K562 (cell line): ENCODE measurements around a stretch of chr9.

- RAMPAGE, long total RNA, result no peak
- RRBS, result no CpG with 5 or more reads among the region's 83 CpGs
PRO-cap:
- standard, result no peak
- CoPRO, capped RNA only, 2 experiments, result no peak in any of the 2 experiments
- CoPRO, capped and uncapped RNA, 2 experiments, result no peak in any of the 2 experiments
- CoPRO, uncapped RNA only, 2 experiments, result no peak in any of the 2 experiments
CAGE:
- cytosol, long polyA plus RNA, result no peak
- long polyA plus RNA, result no peak
- nucleolus, long total RNA, result no peak
- nucleus, long polyA plus RNA, result no peak
Measured at GRCh38 chr9:96686379-96687544, 31.6 kb upstream of the PRXL2C start.

GRCh38 chr9:96816882-96817520, 37.3 kb downstream of the ZNF782 start:
- RAMPAGE, long total RNA, result no peak
- RRBS, result no CpG with 5 or more reads among the region's 3 CpGs
PRO-cap:
- standard, result no peak
- CoPRO, capped RNA only, 2 experiments, result no peak in any of the 2 experiments
- CoPRO, capped and uncapped RNA, 2 experiments, result no peak in any of the 2 experiments
- CoPRO, uncapped RNA only, 2 experiments, result no peak in any of the 2 experiments
CAGE:
- cytosol, long polyA plus RNA, result no peak
- long polyA plus RNA, result no peak
- nucleolus, long total RNA, result no peak
- nucleus, long polyA plus RNA, result no peak

DNA sequence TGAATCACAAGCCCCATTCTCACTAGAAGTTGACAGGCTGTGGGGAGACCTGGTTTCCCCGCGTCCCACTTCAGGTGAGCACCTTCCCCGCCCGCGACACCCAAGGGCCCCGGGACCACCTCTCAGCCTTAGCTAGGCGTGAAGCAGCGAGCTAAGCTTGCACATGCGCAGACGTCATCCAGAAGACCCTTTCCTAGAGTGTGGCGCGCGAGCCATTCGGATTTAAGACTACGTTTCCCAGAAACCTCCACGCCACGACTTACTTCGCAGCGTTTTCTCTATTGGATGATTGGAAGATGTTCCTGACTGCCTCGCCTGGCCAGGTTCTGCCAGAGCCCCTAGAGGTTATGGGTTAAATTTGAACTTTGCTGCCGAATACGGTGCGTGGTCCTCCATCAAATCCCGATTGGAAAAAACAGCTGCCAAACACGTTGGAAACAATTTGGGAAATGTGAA, 21.4 kb upstream of the ZNF782 start:
- RAMPAGE, long total RNA, result no peak
- RRBS, result no CpG with 5 or more reads among the region's 25 CpGs
PRO-cap:
- standard, result no peak
- CoPRO, capped RNA only, 2 experiments, result no peak in any of the 2 experiments
- CoPRO, capped and uncapped RNA, 2 experiments, result no peak in any of the 2 experiments
- CoPRO, uncapped RNA only, 2 experiments, result no peak in any of the 2 experiments
CAGE:
- cytosol, long polyA plus RNA, result no peak
- long polyA plus RNA, result no peak
- nucleolus, long total RNA, result no peak
- nucleus, long polyA plus RNA, result no peak

- RAMPAGE, long total RNA, result no peak
- RRBS, result no CpG with 5 or more reads among the region's 15 CpGs
PRO-cap:
- standard, result no peak
- CoPRO, capped RNA only, 2 experiments, result no peak in any of the 2 experiments
- CoPRO, capped and uncapped RNA, 2 experiments, result no peak in any of the 2 experiments
- CoPRO, uncapped RNA only, 2 experiments, result no peak in any of the 2 experiments
CAGE:
- cytosol, long polyA plus RNA, result no peak
- long polyA plus RNA, result no peak
- nucleolus, long total RNA, result no peak
- nucleus, long polyA plus RNA, result no peak
Measured at GRCh38 chr9:97214372-97215084, 92.9 kb upstream of the CCDC180 start.

- RAMPAGE, long total RNA, result start-site peak on the minus strand at chr9:97238708-97238755, 55 and 41 reads in 2 replicates
- RRBS, result 5% methylated on average over 2 of the region's 66 CpGs
PRO-cap:
- standard, result bidirectional peak, plus-strand start at chr9:97238507, minus-strand start at chr9:97238343; bidirectional peak, plus-strand start at chr9:97238819, minus-strand start at chr9:97238697
- CoPRO, capped RNA only, 2 experiments, result peak in 2 of 2 experiments; most common plus-strand start chr9:97238507 (in 2); most common minus-strand start chr9:97238343 (in 2)
- CoPRO, capped and uncapped RNA, 2 experiments, result peak in 2 of 2 experiments; most common plus-strand start chr9:97238492 (in 2); most common minus-strand start chr9:97238343 (in 2)
- CoPRO, uncapped RNA only, 2 experiments, result peak in 2 of 2 experiments; most common plus-strand start chr9:97238492 (in 2); most common minus-strand start chr9:97238198 (in 1)
CAGE:
- cytosol, long polyA plus RNA, result start-site peak on the minus strand at chr9:97238703-97238755, 141 and 66 reads in 2 replicates
- long polyA plus RNA, result start-site peak on the minus strand at chr9:97238708-97238758, 190 and 104 reads in 2 replicates
- nucleolus, long total RNA, result no peak
- nucleus, long polyA plus RNA, result start-site peak on the minus strand at chr9:97238689-97238727, 77 and 108 reads in 2 replicates
Measured at GRCh38 chr9:97237870-97239149, 69.1 kb upstream of the CCDC180 start.

- RAMPAGE, long total RNA, result no peak
- RRBS, result no CpG with 5 or more reads among the region's 2 CpGs
PRO-cap:
- standard, result no peak
- CoPRO, capped RNA only, 2 experiments, result no peak in any of the 2 experiments
- CoPRO, capped and uncapped RNA, 2 experiments, result no peak in any of the 2 experiments
- CoPRO, uncapped RNA only, 2 experiments, result no peak in any of the 2 experiments
CAGE:
- cytosol, long polyA plus RNA, result no peak
- long polyA plus RNA, result no peak
- nucleolus, long total RNA, result no peak
- nucleus, long polyA plus RNA, result no peak
Measured at GRCh38 chr9:97327881-97328247, 20.4 kb downstream of the CCDC180 start.

GRCh38 chr9:97385951-97386861, 25.7 kb upstream of the TDRD7 start:
- RAMPAGE, long total RNA, result no peak
- RRBS, result no CpG with 5 or more reads among the region's 12 CpGs
PRO-cap:
- standard, result no peak
- CoPRO, capped RNA only, 2 experiments, result no peak in any of the 2 experiments
- CoPRO, capped and uncapped RNA, 2 experiments, result no peak in any of the 2 experiments
- CoPRO, uncapped RNA only, 2 experiments, result no peak in any of the 2 experiments
CAGE:
- cytosol, long polyA plus RNA, result no peak
- long polyA plus RNA, result no peak
- nucleolus, long total RNA, result no peak
- nucleus, long polyA plus RNA, result no peak

GRCh38 chr9:97406673-97407151, 5.2 kb upstream of the TDRD7 start:
- RAMPAGE, long total RNA, result no peak
- RRBS, result no CpG with 5 or more reads among the region's 3 CpGs
PRO-cap:
- standard, result no peak
- CoPRO, capped RNA only, 2 experiments, result no peak in any of the 2 experiments
- CoPRO, capped and uncapped RNA, 2 experiments, result no peak in any of the 2 experiments
- CoPRO, uncapped RNA only, 2 experiments, result no peak in any of the 2 experiments
CAGE:
- cytosol, long polyA plus RNA, result no peak
- long polyA plus RNA, result no peak
- nucleolus, long total RNA, result no peak
- nucleus, long polyA plus RNA, result no peak

- RAMPAGE, long total RNA, result no peak
- RRBS, result no CpG with 5 or more reads among the region's 12 CpGs
PRO-cap:
- standard, result no peak
- CoPRO, capped RNA only, 2 experiments, result no peak in any of the 2 experiments
- CoPRO, capped and uncapped RNA, 2 experiments, result no peak in any of the 2 experiments
- CoPRO, uncapped RNA only, 2 experiments, result no peak in any of the 2 experiments
CAGE:
- cytosol, long polyA plus RNA, result no peak
- long polyA plus RNA, result no peak
- nucleolus, long total RNA, result no peak
- nucleus, long polyA plus RNA, result no peak
Measured at GRCh38 chr9:97510525-97511505, 9.3 kb downstream of the TMOD1 start.

DNA sequence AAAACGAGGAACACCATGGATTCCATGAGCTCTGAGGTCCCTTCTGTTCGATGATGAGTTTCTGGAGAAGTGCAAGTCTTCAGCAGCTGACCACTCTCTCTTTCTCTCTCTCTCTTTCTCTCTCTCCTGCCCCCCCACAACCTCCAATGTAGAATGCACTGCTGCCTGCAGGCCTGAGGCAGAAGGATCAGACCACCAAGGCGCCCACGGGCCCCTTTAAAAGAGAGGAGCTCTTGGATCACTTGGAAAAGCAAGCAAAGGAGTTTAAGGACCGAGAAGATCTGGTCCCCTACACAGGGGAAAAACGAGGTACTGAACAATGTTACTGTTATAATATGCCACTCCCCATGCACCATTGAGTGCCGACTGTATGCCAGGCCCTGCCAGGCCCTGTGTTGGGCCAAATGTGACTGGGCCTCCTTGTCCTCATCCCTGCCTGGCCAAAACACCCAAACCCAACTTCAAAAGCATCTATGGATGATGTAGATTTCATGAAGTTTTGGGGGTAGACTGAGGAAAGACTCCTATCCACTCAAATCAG, 44.6 kb downstream of the TMOD1 start:
- RAMPAGE, long total RNA, result no peak
- RRBS, result no CpG with 5 or more reads among the region's 7 CpGs
PRO-cap:
- standard, result no peak
- CoPRO, capped RNA only, 2 experiments, result no peak in any of the 2 experiments
- CoPRO, capped and uncapped RNA, 2 experiments, result no peak in any of the 2 experiments
- CoPRO, uncapped RNA only, 2 experiments, result no peak in any of the 2 experiments
CAGE:
- cytosol, long polyA plus RNA, result no peak
- long polyA plus RNA, result no peak
- nucleolus, long total RNA, result no peak
- nucleus, long polyA plus RNA, result no peak

DNA sequence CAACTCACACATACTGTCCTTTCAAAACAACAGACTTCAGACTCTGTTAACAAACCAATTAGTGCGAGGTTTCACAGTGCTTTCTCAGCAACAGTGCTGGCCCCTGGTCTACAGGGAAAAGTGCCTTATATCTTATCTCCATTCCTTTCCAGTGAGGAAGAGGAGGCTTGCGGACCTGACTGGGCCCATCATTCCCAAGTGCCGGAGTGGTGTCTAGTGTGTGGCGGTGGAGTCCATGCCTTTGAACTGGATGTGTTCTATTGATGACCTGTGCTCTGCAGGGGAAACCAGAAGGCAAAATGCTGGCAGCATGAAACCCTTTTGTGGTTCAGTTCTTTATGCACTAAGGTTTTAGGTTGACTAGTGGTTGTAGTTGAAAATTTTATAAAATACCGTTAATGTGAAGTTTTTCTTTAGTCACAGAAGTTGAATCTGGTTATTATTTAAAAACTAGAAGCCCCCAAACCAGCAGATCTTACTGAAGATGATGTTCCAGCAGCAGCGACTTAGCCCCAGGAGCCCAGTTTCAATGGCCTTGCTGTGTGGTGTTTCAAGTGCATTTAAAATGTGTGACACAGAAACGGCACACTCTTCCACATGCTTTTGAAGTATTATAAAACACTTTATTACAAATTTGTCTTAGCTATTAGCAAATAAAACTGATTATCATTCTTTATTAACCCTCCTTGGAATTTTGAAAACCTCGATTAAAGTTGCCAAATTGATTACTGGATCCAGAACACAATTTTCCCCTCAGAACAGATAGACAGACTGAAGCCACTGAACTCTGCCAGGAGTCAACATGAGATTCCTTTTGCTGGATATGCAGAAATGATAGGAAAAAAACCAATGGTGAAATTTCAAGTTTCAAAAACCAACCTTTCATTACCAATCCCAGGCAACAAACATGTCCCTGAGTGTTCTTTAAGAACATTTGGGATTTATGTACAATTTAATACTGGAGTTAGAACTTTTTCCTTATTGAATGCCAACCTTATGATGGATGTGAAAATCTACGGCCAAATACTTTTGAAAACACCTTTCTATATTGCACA, 33.4 kb downstream of the TSTD2 start:
- RAMPAGE, long total RNA, result no peak
- RRBS, result no CpG with 5 or more reads among the region's 9 CpGs
PRO-cap:
- standard, result no peak
- CoPRO, capped RNA only, 2 experiments, result no peak in any of the 2 experiments
- CoPRO, capped and uncapped RNA, 2 experiments, result no peak in any of the 2 experiments
- CoPRO, uncapped RNA only, 2 experiments, result peak in 2 of 2 experiments; most common plus-strand start position 981 of the sequence (in 1); most common minus-strand start position 887 of the sequence (in 1)
CAGE:
- cytosol, long polyA plus RNA, result no peak
- long polyA plus RNA, result no peak
- nucleolus, long total RNA, result no peak
- nucleus, long polyA plus RNA, result start-site peak on the plus strand centred at position 313 of the sequence, 181 bp wide, 17 and 26 reads in 2 replicates

- RAMPAGE, long total RNA, result no peak
- RRBS, result no CpG with 5 or more reads among the region's 6 CpGs
PRO-cap:
- standard, result no peak
- CoPRO, capped RNA only, 2 experiments, result no peak in any of the 2 experiments
- CoPRO, capped and uncapped RNA, 2 experiments, result no peak in any of the 2 experiments
- CoPRO, uncapped RNA only, 2 experiments, result peak in 2 of 2 experiments; most common plus-strand start chr9:97600910 (in 2); most common minus-strand start chr9:97600714 (in 1)
CAGE:
- cytosol, long polyA plus RNA, result no peak
- long polyA plus RNA, result no peak
- nucleolus, long total RNA, result no peak
- nucleus, long polyA plus RNA, result no peak
Measured at GRCh38 chr9:97600537-97601084, 32.6 kb downstream of the TSTD2 start.

- RAMPAGE, long total RNA, result no peak
- RRBS, result no CpG with 5 or more reads among the region's 2 CpGs
PRO-cap:
- standard, result no peak
- CoPRO, capped RNA only, 2 experiments, result no peak in any of the 2 experiments
- CoPRO, capped and uncapped RNA, 2 experiments, result no peak in any of the 2 experiments
- CoPRO, uncapped RNA only, 2 experiments, result no peak in any of the 2 experiments
CAGE:
- cytosol, long polyA plus RNA, result no peak
- long polyA plus RNA, result no peak
- nucleolus, long total RNA, result no peak
- nucleus, long polyA plus RNA, result no peak
Measured at GRCh38 chr9:97662701-97663292, 29.2 kb downstream of the NCBP1 start.

GRCh38 chr9:97686883-97687423, 10.2 kb downstream of the XPA start:
- RAMPAGE, long total RNA, result no peak
PRO-cap:
- standard, result no peak
- CoPRO, capped RNA only, 2 experiments, result no peak in any of the 2 experiments
- CoPRO, capped and uncapped RNA, 2 experiments, result no peak in any of the 2 experiments
- CoPRO, uncapped RNA only, 2 experiments, result no peak in any of the 2 experiments
CAGE:
- cytosol, long polyA plus RNA, result no peak
- long polyA plus RNA, result no peak
- nucleolus, long total RNA, result no peak
- nucleus, long polyA plus RNA, result no peak

- RAMPAGE, long total RNA, result no peak
- RRBS, result no CpG with 5 or more reads among the region's 4 CpGs
PRO-cap:
- standard, result no peak
- CoPRO, capped RNA only, 2 experiments, result no peak in any of the 2 experiments
- CoPRO, capped and uncapped RNA, 2 experiments, result no peak in any of the 2 experiments
- CoPRO, uncapped RNA only, 2 experiments, result no peak in any of the 2 experiments
CAGE:
- cytosol, long polyA plus RNA, result no peak
- long polyA plus RNA, result no peak
- nucleolus, long total RNA, result no peak
- nucleus, long polyA plus RNA, result no peak
Measured at GRCh38 chr9:97759717-97760324, 62.7 kb upstream of the XPA start.

DNA sequence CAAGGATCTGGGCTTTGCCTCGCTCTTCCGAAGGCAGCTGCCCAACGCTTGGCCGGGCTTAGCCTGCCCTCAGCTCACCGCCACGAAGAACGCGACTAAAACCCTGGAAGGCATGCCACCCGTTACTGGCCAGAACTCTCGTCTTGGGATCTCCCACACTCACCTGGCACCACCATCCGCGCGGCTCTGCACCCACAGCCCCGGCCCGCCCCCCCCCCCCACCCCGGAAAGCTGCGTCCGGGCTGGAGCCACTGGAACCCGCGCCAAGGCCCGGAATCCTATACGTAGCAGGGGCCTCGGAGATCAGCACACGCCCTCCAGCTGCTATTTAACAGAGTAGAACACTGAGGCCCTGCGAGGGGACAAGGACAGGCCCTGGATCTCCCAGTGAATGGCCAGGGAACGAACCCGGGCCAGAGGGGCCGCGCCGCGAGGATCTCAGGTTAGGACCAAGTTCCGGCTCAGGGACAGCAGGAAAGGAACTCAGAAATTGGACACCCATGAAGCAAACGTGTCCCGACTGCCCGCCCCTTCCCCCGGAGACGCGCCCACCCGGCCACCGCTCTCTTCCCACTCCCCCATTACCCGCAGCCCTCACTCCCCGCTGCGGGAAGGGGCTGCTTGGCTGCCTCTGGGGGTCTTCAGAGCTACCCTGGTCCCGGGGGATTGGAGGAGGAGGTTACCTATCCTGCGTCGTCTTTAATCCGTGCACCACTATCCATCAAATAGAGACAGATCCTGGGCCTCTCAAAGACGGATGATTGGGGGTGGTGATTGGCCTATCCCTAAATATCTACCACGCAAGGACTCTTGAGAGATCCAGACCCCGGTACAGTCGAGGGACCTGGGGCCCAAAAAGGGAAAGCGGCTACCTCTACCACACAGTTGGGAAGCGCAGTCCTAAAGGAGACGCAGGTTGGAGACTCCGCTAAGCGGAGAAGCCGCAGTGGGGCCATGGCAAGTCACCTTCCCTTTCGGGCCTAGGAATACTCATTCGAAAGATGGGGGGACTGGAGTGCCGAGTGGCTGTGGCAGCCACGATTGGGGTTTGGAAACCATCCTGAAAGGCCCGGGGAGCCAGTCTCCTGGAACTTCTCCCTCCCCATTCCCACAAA, 937 bp upstream of the FOXE1 start:
- RAMPAGE, long total RNA, result no peak
- RRBS, result 20% methylated on average over 21 of the region's 62 CpGs
PRO-cap:
- standard, result no peak
- CoPRO, capped RNA only, 2 experiments, result no peak in any of the 2 experiments
- CoPRO, capped and uncapped RNA, 2 experiments, result no peak in any of the 2 experiments
- CoPRO, uncapped RNA only, 2 experiments, result no peak in any of the 2 experiments
CAGE:
- cytosol, long polyA plus RNA, result no peak
- long polyA plus RNA, result no peak
- nucleolus, long total RNA, result no peak
- nucleus, long polyA plus RNA, result no peak

GRCh38 chr9:97985171-97985638, 2.1 kb downstream of the ANP32B start:
- RAMPAGE, long total RNA, result no peak
- RRBS, result no CpG with 5 or more reads among the region's 39 CpGs
PRO-cap:
- standard, result no peak
- CoPRO, capped RNA only, 2 experiments, result no peak in any of the 2 experiments
- CoPRO, capped and uncapped RNA, 2 experiments, result no peak in any of the 2 experiments
- CoPRO, uncapped RNA only, 2 experiments, result peak in 2 of 2 experiments; most common plus-strand start chr9:97985211 (in 1); most common minus-strand start chr9:97985273 (in 1)
CAGE:
- cytosol, long polyA plus RNA, result no peak
- long polyA plus RNA, result no peak
- nucleolus, long total RNA, result no peak
- nucleus, long polyA plus RNA, result no peak